Tibial artery (tissue), 1 donor: ENCODE results near the genes ZNF343, PCED1A and AVP.

GRCh38 chr20:1861468-1862017, 33.7 kb upstream of the SIRPA start:
- PRO-cap, result no peak

DNA sequence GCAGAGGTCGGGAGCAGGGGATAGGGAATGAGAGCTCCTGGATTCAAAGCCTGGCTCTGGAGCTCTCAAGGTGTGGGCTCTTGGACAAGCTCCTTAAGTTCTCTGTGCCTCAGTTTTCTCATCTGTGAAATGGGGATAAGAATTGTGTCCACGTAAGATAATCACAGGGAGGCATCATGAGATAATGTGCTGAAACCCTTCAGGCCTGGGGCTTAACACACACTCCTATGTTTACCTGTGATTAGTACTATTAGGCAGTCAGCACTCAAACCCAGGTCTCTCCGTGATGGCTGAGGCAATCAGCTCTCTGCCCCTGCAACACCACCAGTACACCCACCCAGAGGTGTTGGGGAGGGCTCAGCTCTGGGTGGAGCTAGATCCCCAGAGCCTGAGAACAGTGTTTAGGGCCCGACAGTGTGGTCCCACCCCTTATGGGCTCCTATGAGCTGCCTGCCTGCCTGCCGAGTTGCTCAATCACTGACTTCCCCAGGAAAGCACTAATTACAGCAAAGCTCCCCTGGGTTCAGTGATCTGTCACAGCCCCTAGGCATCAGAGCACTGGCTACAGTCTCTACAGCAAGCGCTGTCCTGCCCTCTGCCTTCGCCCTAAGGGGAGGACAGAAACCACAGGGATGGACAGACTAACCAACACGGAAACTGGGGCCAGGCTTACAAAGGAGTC, 6.2 kb upstream of the SIRPA start:
- PRO-cap, result no peak

GRCh38 chr20:1894354-1894887, 786 bp upstream of the SIRPA start:
- PRO-cap, result bidirectional peak, plus-strand start at chr20:1894547, minus-strand start at chr20:1894600; bidirectional peak, plus-strand start at chr20:1894772, minus-strand start at chr20:1894836

GRCh38 chr20:1902399-1902701, 7.1 kb downstream of the SIRPA start:
- PRO-cap, result no peak

- PRO-cap, result no peak
Measured at GRCh38 chr20:1905457-1905724, 10.2 kb downstream of the SIRPA start.

DNA sequence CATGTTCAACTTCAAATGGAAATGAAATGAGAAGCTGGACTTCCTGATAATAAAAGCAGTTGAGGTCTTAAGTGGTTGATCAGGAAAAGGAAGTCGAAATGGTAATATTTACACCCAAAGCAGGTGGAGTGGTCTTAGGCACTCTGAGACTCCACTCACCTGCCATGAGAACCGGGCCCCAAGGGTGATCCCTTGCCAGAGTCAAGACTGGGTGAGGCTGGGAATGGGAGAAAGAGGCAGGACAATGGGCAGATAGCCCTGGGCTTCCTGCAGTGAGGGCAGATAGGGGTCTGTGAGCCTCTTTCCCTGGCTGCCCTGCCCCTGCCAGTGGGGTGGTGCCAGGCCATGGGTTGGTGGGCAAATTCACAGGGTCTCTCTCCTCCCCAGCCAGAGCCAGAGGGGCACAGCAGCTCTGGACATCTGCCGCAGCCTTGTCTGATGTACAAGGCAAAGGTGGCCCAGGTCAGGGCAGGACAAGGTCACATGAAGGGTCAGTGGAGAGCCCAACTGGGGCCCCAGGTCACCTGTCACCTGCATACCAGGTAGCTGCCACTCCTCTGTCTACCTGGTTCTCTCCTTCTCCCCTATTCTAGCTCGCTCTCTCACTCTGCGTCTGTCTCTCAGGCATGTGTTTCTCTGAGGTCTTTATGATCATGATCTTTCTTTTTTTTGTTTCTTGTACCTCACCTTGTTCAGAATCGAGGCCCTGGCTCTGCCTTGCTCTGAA, 18.0 kb downstream of the SIRPA start:
- PRO-cap, result no peak

DNA sequence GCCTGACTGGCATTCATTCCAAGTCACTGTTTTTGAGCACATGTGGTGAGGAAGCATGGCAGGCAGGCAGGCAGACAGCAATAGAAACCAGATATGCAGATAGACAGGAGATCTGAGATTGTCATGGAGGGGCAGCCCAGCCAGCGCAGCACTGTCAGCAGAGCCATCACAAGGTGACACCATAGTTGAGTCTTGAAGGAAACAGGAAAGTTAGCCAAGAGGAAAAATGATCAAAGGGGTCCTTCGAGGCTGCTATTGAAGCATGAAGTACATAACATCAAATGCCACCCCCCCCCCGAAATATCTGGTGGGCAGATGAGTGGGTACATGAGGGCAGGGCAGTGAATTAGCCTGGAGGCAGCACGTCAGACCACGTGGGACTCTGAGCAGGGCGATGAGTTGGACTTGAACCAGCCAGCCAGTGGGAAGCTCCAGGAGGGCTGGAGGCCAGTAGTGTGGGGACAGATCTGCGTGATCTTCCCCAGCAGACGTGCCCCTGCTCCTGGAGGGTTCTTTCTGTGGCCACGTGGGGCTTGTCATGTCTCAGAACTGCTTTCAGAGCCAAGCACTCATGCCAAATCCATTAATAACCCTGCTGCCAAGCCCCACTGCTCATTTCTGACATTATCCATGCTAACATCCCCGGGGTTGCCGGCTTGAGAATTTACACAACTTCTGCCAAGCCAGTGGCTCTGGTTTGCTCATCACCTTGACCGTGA, 38.1 kb downstream of the SIRPA start:
- PRO-cap, result unidirectional peak, plus-strand start at position 424 of the sequence

DNA sequence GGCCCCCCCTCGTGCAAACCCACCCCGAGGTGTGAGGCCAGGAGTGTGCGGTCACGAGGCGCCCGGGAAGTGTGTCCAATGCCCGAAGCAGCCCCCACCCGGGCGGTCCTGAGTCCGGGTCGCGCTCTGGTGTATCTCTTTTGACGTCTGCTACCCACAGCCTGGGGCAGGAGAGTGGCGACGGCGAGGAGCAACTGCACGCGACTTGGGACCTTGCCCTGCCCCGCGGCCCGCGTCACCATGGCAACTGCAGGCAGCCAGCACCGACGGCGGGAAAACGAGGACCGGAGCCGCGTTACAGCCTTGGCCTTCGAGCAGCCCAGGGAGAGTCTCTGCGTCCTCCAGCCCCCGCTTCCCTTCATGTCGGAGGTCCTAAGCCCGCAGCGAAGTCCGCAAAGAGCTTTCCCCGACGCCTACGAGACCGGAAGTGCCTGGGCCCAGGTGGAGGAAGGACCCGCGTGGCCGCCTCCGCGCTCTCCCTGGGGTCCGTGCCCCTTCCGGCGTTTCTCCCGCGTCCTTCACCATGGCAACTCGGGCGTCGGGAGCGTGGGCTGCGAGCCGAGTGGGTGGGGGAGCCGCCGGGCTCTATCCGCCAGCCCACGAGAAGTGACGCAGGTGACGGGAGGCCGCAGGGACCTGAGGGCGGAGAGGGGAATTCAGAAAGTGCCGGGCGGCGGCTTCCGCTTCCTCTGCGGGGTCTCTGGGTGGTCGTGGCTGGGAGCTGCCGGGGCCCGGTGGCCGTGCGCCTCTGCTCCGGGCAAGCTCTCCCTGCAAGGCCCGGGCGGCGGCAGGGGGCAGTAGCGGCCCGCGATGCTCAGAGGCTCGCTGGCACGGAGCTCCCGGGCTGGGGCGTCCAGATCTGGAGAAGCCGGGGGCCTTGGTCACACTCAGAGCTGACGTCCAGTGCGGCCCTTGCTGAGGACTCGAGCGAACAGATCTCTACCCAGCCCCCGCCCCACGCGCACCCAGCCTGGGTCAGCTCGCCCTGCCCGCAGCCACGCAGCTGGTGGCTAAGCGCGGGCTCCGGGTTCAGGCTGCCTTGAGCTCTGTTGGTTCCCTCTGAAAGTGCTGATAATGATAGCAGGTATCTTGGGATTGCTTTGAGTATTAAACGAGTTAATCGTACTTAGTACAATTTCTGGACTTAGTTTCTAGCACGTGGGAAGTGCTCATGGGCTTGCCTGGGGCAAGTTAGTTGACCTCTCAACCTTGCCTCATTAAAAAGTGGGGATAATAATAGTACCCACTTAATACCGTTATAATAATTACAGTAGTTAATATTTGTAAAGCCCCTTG, 88.4 kb upstream of the TGM3 start:
- PRO-cap, result no peak

GRCh38 chr20:2463304-2464469, 6.9 kb downstream of the SNRPB start:
- PRO-cap, result no peak

DNA sequence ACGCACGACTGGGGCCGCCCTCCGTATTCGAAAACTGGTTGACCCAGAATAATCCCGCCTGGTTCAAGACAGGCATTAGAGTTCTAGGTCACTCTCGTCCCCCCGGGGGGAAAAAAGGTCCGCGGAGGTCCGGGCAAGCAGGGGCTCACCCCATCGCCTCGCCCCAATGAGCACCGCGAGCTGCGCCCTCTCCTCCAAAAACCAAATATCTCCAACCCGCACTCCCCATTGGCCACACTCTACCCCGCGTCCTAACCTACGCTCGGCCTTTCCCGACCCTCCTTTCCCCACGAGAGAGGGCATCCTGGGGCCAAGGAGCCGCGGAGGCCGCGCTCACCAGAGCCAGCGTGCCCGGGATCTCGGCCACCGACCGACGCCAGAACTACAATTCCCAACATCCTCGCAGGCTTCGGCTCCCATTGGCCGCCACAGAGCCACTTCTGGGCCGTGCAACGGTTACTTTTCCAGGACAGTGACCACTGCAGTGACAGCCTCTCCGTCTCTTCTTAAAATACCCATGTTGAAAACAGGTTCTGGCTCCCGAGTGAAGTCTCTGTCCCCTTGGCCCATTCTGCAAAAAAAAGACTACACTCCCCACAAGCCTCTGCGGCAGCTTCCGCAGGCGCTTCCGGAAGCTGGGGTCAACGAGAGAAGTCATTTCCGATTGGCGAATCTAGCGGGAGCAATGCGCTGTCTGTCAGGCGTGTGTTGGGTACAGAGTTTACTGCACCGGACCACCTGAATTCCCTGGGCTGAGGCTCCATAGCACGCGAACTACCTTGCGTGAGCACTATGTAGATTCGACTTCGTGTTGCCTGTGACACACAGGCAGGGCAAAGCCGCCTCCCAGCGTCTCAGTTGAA, at the start of gene ZNF343:
Gene ZNF343 (minus strand): TSS at position 372 of the 863 bp plus-strand sequence.
- PRO-cap, result bidirectional peak, plus-strand start at position 658 of the sequence, minus-strand start at position 372 of the sequence

GRCh38 chr20:2656227-2656902, 3.9 kb downstream of the NOP56 start:
- PRO-cap, result no peak

- PRO-cap, result no peak
Measured at GRCh38 chr20:2693756-2694469, 1.3 kb downstream of the EBF4 start.

DNA sequence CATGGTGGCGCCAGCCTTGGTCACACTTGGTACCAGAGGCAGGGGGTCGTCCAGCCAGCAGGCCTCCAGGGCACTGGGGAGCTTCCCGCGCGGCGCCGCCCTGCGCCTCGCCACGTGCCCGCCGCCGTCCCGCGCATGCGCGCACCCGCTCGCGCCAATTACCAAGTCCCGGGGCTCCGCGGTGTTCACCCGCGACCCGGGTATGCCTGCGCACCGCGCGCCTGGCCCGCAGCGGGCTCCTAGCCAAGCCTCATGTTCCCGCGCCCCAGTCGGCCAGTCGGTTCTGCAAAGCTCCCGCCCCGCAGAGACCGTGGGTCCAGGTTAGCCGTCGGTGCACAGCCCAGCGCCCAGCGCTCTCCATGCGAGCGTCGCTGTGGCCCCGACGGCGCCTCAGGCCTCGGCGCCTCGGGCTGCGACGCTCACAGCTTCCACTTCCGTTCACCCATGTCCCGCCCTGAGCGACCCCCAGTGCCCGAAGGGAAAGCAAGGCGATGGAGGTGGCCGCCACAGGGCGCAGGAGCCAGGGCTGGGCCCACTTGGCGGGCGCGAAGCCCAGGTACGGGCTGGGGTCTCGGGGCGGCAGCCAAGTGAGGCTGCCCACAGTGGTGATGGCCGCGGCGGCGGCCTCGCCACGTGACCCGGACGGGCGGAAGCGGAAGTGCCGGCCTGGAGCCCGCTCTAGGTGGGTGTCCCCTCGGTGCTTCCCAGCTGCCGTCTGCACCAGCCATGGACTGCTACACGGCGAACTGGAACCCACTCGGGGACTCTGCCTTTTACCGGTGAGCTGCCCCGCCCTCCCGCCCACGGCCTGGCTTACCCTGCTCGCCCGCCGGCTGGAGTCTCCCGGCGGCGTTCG, at the start of gene PCED1A:
Gene PCED1A (minus strand): TSS at position 607 of the 856 bp plus-strand sequence.
- PRO-cap, result bidirectional peak, plus-strand start at position 707 of the sequence, minus-strand start at position 628 of the sequence

GRCh38 chr20:2851932-2852374, 11.4 kb downstream of the VPS16 start:
- PRO-cap, result no peak

DNA sequence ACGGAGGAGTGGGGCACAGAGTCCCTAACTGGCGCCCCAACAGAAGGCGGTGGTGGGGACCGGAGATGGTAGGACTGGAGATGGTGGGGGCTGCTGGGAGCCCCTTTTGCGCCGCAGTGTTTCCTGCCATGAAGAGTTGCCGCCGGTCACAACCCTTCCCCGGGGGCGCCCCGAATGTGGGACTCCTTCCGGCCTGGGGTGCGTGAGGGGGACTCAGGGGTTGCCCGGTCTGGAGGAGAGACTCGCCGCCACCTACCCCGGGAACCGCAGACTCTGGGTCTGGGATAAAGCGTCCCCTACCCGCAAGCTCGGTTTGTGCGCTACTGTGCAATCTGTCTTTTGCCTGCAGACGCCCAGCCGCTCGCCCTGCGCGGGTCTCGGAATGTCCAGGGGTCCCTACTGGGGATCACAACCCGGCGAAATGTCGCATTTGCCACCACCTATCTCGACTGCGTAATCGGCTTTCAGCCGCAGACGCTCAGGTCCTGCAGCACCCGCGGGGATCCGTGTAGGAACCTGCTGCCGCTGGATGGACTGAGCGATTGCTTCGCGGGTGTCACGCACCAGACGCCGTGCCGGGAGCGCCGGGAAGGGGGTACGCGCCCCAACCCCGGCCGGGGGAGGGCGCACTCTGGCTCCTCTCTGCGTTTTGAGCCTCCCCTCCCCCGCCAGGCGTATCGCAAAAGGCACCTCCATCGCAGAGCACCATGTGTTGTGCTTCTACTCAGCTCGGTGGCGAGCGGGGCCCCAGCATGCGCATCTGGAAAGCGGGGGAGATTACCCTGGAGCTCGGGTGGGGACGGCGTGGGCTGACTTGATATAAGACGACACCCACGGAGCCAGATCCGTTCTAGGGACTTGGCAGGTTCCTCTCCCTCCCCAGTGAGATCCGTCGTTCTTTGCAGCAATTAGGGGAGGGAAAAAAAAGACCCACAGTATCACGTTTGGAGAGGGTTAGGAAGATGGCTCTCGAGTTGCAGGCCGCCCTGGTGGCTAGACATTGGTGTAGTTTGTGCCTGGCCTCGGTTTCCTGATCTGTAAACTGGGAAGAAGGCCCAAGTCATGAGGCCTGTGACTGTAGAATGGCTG, 792 bp upstream of the PTPRA start:
- PRO-cap, result no peak

DNA sequence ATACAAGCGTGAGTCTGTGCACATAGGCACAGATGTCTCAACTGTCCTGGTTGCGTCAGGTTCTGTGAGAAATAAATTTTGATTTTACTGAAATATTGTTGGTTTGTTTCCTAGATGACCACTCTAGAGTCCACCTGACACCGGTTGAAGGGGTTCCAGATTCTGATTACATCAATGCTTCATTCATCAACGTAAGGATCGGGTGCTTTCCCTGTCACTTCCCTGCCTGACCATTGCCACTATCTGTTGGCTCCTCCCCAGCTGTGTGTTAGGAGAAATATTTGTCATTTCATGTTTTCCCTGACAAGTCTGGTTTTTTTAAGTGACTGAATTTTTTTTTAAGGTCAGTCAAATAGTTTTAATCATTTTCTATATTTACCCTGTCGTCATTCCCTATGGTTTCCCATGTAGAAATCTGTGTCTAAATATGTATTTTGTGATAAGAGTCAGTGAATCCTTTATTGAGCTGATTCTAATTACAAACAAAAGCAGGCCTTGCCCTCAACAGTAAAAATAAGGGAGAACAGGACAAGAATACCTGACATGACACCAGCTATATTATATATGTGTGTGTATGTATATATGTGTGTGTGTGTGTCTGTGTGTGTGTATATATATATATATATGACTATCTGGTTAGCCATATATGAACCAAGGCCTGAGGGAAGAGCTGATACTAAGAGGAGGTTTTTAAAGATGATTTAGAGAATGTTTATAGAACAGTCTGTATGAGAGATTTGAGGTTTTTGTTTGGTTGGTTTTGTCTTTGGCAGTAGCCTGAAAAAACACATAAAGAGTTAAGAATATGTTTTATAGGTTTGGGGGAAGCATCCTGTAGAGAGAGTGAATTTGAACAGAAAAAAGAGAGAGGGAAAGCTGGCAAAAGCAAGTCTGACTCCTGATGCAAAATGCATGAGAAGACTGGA, 35.9 kb upstream of the GNRH2 start:
- PRO-cap, result no peak

DNA sequence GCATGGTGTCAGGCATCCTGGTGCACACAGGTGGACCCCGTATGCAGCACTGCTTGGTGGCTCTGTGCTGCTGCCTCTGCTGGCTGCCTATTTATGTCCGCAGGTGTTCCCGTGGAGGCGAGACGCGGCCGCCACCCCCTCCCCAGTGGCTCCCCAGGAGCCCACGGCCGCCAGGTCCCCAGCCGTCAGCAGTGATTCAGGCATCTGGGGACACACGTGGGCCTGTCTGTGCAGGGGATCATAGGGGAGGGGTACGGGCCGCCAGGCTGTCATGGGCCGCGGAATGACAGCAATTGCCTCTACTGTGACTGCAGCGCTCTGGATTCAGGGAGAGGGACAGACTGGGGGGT, at the start of gene AVP:
Gene AVP (minus strand): TSS at position 66 of the 350 bp plus-strand sequence.
- PRO-cap, result no peak

DNA sequence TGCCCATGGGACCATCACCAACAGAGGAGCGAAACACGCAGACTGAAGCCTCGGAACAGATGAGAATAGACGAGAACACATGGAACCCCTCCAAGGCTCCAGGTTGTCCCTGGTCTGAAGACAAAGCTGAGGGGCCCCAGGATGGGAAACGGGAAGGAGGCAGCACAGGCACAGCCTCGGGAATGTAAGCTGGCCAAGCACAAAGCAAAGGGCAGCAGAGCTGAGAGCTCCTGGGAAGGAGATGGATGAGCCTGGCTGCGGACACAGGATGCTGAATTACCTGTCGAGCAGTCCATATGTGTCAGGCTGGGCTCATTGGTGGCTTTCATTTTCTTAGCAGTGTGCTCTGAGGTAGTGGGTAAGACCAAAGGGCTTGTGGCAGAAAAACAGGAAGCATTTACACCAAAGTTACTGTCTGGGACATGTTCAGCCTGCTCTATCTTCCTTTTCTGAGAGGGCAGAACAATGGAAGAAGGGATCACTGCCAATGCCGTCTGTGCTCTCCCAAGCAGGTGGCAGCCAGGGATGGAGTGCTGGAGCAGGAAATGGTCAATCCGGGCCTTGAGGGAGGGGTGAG, 36.7 kb upstream of the AVP start:
- PRO-cap, result no peak

DNA sequence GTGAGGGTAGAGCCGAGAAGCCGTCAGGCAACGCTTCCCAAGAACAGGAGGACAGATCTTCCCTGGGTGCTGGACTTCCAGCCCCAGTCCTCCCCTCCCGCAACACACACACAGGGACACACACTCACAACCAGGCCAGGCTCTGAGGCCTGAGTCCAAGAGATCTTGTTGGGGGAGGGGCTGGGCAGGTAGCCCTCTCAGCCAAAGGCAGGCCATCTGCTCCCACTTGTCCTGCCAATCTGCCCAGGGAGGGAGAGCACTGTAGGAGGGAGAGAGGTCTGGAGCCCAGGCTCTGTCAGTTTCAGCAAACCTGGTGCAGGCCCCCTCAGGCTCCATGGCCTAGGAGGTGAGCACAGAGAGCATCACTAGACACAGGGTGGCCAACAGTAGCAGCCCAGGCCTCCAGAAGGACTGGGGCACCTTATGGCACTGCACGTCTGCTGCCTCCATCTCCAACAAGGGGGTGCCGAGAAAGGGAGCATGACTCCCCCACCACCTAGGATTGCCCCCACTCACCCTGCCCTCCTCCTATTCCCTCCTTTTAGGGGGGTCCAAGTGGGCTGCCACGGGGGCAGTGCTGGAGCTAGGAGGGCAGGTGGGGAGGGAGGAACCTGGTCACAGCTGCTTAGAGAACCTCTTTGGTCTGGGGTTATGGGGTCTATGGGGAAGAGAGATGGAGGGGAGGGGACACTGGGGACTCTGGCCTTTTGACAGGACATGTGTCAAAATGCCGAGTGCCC, 4.2 kb upstream of the FASTKD5 start:
- PRO-cap, result no peak

GRCh38 chr20:3172988-3173317, 396 bp downstream of the LZTS3 start:
- PRO-cap, result no peak